Measurements from ENCODE around the gene TEPSIN.

DNA sequence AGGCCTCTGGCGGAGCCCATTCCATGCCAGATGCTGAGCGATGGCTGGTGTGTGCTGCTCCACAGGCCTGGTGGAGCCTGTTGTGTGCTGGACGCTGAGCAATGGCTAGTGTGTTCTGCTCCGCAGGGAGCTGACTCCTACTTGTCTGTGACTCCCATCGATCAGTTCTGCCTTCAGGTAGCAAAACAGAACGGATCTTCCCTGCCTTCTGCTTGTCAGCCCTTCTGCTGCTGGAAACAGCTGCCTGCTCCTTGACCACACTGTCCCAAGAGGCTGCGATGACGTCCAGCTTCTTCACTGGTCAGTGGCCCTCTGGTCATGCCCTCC is 4.4 kb downstream of the ENDOV start:
- RRBS: no CpG with 5 or more reads among the region's 8 CpGs

GRCh38 chr17:80453190-80453842 is 23.1 kb downstream of the NPTX1 start:
- RRBS: no CpG with 5 or more reads among the region's 16 CpGs

- RRBS: 80% methylated on average over 3 of the region's 8 CpGs
Measured at GRCh38 chr17:80456449-80456780, 20.0 kb downstream of the NPTX1 start.

GRCh38 chr17:80661339-80661631 is 116.6 kb downstream of the RPTOR start:
- RRBS: no CpG with 5 or more reads among the region's 16 CpGs

GRCh38 chr17:80739214-80739789 is 194.7 kb downstream of the RPTOR start:
- RRBS: no CpG with 5 or more reads among the region's 11 CpGs

- RRBS: 1% methylated on average over 5 of the region's 26 CpGs
Measured at GRCh38 chr17:80832878-80833662, 158.6 kb upstream of the CHMP6 start.

- RRBS: 94% methylated on average over 7 of the region's 24 CpGs
Measured at GRCh38 chr17:80836072-80836833, 155.4 kb upstream of the CHMP6 start.

DNA sequence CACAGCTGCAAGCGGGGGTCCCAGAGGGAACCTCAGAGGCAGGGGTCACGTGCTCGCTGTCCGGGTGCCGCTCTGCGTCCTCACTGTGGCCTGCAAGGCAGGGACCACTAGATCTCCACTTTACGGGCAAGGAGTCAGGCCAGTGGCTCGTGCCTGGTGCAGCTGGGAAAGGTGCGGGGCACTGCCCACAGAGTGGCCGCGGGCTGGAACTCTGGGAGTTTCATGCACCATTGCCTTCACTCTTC is 107.5 kb upstream of the CHMP6 start:
- RRBS: 94% methylated on average over 4 of the region's 11 CpGs

DNA sequence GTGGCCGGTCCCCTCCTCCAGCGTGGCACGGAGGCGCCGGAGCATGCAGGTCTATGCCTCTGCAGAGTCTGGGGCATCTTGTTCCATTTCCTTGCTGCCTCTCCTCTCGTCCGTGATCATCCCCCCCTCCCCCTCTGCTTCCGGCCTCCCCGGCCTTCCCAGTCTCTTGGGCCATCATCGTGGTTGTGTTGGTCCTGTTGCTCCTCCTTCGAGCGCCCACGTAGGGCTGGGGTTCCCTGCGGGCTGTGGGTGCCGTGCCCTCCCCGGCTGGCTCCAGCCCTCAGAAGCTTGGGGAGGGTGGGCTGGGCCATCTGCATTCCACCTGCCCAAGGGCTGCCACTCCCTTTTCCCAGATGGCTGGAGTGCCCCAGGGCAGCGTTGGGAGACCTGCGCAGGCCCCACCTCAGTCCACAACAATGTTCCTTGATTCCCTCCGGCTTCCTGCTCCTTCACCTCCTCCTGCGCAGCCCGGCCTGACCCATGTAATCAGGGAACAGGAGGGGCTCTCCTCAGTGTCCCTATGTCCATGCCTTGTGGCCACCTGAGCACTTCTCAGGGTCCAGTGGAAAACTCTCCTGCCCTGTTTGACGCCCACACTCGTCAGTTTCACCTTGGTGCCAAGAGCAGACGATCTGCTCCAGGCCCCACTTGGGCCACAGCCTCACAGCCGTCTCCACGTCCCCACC is 37.0 kb downstream of the BAIAP2 start:
- RRBS: 76% methylated on average over 9 of the region's 26 CpGs

GRCh38 chr17:81084294-81085139 is 49.6 kb downstream of the BAIAP2 start:
- RRBS: no CpG with 5 or more reads among the region's 33 CpGs

DNA sequence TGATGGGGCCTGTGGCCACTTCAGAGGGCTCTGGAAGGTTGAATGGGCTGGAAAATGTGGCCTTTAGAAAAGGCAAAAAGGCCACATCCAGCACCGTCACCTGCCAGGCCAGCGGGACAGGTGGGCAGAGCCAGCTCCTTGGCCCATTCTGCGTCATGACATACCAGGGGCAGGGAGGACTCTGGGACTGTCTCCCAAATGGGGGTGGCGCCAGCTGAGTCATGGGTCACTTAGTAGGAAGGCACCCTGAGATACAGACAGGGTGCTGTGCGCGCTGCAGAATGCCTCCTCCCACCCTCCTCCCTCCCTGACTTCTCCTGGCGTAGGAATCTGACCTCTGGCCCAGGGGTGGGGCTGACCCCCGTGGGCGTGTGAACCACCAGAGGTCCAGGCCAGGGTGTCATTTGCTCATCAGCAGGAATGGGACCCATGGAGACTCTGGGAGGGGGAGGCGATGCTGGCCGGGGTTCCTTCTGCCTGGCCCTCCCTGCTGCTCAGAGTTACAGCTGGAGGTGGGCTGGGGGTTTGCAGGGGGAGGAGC is 32.0 kb upstream of the PVALEF start:
- RRBS: no CpG with 5 or more reads among the region's 11 CpGs

DNA sequence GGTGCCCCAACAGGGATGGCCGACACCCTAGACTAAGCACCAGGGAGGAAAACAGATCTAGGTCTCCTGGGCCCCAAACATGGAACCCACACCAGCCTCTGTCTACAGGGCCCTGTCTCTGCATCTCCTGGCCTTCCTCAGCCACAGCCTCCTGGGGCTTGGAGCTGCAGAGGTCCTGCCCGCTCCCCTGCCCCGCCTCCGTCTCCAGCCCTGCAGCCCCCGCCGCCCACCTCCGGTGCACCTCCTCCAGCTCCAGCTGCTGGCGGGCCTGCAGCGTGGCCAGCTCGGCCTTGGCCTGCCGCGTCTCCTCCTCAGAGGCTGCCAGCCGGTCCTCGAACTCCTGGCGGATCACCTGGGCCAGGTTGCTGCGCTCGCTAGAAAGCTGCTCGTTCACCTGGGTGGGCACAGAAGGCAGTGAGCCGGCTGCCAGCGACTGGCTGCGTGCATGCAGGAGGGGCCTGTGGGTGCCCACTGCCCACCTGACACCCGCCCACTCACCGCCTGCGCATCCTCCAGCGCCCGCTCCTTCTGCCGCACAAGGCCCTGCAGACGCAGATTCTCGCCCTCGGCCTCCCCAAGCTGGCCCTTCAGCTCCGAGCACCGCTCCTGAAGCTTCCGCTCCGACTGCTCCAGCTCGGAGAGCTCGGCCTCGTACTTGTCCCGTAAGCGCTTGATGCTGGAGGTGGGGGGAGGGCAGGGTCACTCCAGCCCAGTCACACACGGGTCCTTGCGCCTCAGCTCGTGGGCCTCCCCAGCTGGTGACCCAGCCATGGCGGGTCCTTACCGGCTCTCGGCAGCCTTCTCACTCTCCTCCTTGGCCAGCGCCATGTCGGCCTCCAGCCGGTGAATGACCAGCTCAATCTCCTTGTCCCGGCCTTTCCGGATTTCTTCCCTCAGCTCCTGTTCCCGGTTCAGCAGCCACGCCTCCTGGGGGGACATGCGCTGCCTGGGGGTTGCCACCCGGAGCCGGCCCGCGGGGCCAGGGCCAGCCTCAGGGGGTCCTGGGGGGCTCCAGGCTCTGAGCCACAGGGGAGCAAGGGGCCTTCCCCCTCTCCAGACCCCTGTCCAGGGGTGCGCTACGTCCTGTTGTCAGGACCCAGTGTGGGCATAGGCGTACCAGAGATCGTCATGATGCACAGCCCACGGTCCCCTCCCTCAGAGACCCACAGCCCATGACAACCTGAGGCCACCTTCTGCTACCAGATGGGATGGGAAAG is 24.8 kb upstream of the AATK start:
- RRBS: 91% methylated on average over 18 of the region's 62 CpGs

DNA sequence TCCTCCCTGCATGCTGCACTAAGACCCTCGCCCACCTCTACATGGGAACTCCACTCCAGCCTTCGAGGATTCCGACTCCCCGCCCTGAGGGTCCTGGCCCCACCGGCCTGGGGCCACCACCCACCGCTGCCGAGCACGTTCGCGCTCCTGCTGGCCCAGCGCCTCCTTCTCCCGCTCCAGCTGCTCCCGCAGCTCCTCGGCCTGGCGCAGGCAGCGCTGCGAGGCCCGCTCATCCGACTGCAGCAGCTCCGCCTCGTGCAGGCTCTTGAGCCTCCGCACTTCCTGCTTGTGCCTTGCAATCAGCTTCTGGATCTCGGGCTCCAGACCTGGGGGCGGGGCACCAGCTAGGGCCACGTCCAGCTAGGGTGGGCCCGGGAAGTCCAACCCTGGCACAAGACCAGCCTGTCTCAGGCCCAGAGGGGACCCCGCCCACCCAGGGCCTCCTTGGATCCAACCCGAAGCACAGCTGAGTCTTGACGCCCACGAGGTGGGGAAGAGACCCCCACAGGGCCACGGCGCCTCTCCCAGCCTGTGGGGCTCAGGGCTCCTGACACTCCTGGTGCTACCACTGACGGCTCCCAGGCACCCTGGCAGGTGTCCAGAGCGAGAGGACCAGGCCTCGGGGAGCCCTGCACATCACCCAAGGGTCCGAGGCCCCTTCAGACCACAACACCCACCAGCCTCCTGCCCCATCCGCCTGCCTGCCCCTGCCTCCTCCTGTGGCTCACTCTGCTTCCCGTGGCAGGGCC is 28.0 kb upstream of the AATK start:
- RRBS: no CpG with 5 or more reads among the region's 38 CpGs

- RRBS: no CpG with 5 or more reads among the region's 13 CpGs
Measured at GRCh38 chr17:81228284-81228907, 5.6 kb upstream of the CEP131 start.

- RRBS: 1% methylated on average over 42 of the region's 84 CpGs
Measured at GRCh38 chr17:81238153-81239143, at the start of gene TEPSIN. TSS of gene TEPSIN (minus strand) at chr17:81239055.

- RRBS: no CpG with 5 or more reads among the region's 45 CpGs
Measured at GRCh38 chr17:81251756-81253008, 13.1 kb downstream of the NDUFAF8 start.

GRCh38 chr17:81272475-81273195 is 22.5 kb downstream of the SLC38A10 start:
- RRBS: 98% methylated on average over 4 of the region's 19 CpGs

DNA sequence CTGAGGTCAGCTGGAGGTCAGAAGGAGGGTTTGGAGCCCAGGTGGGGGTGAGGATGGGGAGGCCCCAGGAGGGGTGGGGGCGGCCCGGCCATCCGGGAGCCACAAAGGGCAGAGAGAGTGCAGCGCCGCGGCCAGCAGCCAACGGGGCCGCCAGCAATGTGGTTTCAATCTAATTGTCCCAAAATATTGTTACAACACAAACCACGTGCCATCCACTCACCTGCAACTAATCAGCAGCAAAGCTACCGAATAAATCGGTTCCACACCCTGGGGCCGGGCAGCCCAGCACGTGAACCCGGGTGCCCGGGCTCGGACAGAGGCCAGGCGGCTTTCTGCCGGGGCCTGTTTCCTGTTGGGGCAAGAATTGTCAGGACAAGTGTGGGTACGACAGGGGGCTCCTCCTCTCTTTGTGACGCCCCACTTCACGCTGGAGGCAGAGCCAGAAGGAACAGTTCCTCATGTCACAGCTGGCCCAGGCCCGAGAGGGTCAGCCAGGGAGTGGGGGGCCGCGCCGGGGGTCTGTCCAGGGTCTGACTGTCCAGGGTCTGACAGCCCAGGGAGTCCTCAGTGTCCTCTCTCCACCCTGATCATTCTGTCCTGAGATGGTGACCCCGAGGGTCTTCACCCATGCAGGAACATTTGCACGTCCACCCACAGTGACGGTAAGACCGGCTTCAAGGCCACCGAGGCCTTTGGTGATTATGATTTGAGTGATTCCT is 28.5 kb upstream of the SLC38A10 start:
- RRBS: no CpG with 5 or more reads among the region's 30 CpGs

- RRBS: no CpG with 5 or more reads among the region's 26 CpGs
Measured at GRCh38 chr17:81337075-81338108, 42.3 kb upstream of the SLC38A10 start.

DNA sequence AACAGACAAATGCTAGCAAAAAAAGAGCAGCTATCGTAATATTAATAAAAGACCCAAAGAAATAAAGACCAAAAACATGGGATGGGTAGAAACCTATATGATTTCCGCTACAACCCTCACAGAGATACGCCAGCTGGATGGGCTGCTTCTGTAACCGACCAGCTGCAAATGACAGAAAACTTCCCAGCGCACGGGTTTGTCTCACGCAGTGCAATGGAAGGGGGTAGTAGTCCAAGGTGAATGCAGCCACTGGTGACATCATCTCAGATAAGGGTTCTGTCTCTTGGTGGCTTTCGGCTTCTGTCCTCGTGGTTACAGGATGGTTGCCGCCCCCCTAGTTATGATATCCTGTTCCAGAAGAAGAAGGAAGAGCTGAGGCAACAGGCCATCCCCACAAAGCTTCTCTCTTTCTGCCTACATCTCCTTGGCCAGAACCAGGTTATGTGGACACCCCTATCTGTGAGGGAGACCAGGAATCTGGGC is 40.4 kb upstream of the BAHCC1 start:
- RRBS: no CpG with 5 or more reads among the region's 10 CpGs

Data from BE2C (cell line).